Left lung (tissue), 1 donor: ENCODE measurements around a stretch of chr3.

- PRO-cap, result no peak
These were observed 190.7 kb downstream of the MITF start for GRCh38 chr3:69929873-69930512.

GRCh38 chr3:70956890-70957929 is 626.3 kb downstream of the FOXP1 start:
- PRO-cap, result no peak

GRCh38 chr3:71010499-71011220 is 572.9 kb downstream of the FOXP1 start:
- PRO-cap, result no peak

- PRO-cap, result no peak
These were observed 533.0 kb downstream of the FOXP1 start for GRCh38 chr3:71050385-71051033.

GRCh38 chr3:71066139-71066645 is 517.3 kb downstream of the FOXP1 start:
- PRO-cap, result bidirectional peak, plus-strand start at chr3:71066524, minus-strand start at chr3:71066375

DNA sequence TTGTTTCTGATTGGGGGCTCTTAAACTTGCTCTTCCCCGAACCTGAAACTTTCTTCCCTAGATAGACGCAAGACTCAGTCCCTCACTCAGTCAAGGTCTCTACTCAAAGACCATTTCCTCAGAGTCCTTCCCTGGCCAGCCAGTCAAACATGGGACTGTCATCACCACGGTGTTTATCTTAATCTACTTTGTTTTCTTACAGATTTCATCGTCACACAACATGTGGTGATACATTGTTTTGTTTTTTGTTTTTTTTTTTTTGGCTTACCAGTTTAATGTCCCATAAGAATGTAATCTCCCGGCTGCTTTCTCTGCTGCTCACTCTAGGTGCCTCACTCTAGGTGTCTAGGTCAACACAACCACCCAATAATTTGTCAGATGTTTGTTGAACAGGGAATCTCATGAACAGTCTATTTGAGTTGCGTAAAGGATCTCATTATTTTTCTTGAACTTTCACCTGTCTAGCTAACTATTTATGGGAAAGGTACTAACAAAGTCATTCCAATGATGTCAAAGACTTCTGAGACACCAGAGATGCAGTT is 495.3 kb downstream of the FOXP1 start:
- PRO-cap, result no peak

DNA sequence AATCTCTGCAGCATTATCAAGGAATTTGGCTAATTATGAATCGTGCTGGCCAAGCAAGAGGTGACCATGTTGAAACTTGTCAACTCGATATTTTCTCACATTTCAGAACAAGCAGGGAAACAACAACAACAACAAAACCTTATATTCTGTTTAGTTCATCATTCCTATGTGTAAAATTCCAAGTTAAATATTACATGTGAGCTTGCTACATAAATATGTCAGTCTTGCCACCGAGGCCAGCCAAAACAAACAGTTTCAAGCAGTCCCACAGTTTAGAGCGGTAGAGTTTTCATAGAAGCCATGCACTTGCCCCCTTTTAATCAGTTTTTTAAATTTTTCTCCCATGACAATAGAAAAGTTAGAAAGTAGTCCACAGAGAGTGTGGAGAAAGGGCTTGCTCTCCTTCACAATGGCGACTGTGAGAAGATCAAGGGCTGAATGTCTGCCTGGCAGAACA is 420.0 kb downstream of the FOXP1 start:
- PRO-cap, result no peak

DNA sequence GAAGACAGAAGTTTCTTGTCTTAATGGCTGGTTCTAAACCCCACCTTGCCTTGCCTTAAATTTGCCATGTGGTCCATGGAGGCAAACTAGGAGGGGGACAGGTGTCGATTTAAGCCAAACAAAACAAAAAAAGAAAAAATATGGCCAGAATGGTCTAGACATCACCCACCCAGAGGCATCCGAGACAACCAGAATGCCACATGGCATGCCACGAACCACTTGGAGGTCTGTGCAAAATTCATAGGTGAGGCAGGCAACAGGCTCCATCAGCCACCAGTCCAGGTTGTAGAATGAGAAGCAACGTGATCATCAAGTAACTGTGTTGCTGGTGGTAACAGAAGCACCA is 418.0 kb downstream of the FOXP1 start:
- PRO-cap, result no peak

DNA sequence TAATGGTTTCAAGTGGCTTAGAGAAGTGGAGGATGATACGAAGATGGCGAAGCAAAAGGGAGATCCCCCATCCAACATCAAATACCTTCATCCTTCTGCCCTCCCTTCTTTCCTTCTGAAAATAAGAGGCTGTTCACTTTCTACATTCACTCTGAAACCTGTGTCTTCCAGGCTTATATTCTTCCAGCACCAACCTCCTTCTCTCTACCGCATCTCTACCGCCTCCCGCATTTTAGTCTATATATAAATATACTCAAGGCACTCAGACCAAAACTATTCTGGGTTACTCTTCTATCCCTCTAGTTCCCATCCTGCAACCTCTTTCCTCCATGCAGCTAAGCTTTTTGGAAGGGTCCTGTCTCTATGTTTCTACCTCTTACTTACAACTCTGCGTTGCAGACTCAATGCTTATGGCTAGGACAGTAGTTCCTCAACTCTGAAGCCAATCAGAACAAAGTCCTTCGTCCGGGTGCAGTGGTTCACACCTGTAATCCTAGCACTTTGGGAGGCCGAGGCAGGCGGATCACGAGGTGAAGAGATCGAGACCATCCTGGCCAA is 362.0 kb downstream of the FOXP1 start:
- PRO-cap, result no peak

DNA sequence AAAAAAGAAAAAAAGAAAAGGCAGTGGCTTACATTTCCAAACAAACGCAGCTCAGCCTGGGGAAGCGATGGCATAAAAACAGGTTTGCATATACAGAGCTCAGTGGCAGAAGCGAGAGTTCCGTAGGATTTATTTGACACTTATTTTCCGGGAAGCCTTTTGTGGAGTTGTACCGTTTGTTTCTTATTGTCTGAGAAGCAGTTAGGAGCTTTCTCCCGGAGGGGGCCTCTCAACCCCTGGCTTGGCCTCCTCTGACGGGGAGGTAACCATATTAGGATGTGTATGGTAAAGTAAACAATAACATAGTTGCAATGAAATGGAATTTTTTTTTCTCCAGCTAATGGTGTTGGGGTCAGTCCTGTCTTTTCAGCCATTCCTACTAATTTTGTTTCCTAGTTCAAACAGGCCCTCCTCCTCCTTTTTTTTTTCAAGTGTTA is 338.5 kb downstream of the FOXP1 start:
- PRO-cap, result no peak

DNA sequence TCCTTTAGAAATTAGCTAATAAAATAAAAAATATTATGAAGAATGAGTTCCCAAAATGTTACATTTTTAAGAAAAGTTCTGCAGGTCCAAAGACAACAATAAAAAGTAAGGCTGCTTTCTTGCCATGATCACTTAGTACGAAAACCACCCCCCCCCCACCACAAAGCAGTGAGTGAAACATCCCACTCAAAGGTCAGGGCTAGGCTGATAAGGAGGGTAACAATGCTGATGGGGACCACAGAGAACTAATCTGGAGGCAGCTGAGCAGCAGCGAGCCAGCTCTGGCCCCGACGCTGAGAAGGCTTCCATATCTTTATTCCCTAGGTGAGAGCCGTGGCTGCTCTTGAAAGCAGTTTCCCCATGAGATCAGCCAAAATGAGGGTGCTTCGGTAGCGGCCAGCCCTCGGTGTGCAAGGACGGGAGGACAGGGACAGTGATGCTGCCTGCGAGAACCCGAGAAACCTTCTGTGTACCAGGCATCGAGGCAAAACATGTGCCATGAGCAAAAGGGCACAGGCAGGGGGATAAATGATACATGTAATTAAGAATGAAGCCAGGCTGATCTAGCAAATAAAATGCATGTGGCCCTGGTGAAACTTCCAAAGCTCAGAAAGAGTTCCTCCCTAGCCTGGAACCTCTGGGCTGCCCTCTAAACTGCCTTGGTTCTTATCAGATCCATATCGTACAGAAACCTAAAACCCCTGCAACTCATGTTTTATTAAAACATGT is 337.5 kb downstream of the FOXP1 start:
- PRO-cap, result no peak

DNA sequence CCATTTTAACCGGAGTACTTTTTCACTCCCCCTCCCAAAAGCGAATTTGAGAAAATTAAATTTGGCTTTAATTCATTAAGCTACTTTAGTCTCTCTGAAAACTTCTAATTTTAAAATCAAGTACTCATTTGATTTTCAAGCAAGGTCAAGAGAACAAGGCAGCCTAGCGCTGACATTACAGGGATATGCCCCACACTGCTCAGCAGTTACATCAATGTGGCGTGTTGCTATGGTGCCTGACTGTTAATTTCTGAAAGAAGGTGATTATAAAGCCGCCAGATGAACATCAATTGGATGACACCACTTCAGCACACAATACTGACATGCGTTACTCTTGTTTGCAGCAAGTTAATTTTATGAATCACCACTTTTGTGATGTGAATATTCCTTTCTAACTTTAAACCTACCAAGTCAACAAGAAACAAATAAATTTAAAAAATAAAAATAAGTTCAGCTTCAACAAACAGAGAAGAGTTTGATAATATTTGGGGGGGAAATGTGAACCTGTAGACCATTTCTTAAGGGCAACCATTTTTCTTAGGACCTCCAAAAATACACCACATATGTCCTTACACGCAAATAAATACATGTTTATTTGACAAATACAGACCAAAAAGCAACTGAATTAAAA is 284.3 kb downstream of the FOXP1 start:
- PRO-cap, result no peak

GRCh38 chr3:71421930-71422479 is 161.5 kb downstream of the FOXP1 start:
- PRO-cap, result no peak

DNA sequence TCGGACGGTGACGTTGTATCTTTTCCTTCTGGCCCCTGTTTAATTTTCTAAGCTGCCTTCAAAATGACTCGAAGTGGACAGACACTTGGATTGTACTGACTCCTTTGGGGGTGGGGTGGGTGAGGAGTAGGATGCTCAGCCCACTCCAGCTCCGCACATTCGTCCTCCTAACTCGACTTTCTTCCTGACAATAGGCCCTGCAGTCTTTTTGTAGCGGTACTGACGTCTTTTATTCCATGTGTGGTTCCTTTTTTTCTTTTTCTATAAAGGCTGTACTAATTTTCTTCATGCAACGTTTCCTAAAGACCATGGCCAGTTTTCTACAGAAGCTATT is 1.5 kb downstream of the GPR27 start:
- PRO-cap, result unidirectional peak, minus-strand start at position 183 of the sequence

DNA sequence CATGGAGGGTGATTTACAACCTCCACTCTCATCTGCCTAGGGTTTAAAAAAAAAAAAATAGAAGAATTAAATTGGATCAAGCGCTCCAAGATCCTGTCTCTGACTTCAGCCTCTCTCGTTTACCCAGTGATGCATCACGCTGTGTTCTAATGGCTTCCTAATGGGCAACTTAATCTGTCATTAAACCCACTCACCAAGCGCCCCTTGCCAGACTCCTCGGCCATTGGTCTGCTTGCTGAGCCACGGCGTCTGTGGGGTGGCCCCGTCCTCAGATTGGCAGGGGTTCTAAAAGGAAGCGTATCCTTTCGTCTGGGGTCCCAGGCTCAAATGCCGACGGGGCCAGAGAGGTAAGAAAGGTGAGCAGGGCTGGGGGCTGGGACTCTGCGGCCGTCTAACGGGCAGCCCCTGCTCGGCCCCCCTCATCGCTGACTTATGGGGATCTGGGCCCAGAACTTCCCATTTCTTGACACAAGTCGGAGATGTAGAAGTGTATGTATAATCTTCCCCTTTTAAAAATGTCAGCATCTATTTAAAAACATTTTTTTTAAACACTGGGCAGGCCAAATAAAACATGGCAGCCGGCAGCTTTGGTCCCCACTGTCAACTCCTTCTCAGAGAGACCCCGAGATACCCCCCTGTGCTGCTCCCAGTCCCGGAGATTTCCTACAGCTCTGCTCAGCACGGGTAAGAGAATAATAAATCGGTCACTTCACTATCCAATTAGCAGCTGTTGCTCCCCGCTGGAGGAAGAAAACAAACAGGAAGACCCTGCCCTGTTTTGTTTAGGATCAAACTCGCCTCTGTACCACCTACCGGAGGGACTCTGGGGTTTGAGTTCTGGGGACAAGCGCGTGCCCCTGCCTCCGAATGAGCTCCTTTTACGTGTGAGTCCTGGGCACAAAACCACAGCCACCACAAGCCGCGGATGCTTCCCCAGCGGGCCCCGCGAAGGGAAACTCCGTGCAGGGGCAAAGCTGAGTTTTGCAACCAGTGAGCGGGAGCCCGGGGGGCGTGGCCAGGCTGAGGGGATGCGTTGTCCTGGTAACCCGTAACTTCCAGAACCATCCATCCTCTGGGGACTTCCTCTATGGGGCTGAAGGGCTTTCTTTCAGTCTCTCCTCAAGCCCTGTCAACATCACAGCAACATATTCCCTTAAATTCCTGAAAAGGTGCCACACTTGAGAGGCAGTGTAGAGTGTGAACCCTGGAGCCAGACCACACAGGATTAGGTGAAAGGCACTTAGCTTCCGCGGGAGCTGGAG is 315.5 kb upstream of the PROK2 start:
- PRO-cap, result bidirectional peak, plus-strand start at position 1,111 of the sequence, minus-strand start at position 886 of the sequence

DNA sequence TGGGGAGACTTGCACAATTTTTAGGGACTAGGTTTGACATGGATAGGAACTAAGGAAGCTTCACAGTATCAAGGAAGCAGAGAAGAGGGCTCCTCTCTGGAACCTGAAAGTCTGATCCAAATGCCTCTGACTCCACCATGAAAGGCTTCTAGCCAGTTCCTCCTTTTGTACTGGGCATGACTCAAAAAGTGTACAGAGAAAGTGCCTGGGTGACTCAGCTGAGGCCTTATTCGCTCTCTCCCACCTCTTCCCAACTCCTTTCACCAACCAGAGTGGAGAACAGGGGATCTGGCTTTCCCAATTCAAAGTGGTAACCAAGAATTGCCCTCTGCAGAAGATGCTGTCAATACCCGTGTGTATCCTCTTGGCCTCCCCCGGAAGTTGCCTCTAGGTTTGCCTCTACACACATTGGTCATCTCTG is 342.9 kb upstream of the PROK2 start:
- PRO-cap, result no peak

DNA sequence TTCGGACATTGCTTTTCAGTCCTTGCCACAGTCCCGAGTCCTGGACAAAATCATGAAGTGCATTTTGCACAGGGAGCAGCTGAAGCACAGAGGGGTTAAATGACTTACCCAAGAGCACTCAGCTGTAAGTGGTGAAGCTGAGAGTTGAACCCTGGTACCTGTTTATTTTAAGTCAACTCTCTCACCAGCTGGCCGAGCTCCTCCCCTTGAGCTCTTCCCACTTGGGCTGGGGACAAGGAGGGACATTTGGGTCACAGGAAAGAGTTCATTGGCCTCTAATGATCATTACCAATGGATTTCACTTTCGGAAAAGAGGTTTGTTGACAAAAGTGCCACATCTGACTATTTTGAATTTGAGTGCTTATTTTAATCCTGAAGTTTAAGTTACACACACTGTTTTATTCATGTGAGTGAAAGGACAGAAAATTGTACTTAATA is 368.7 kb upstream of the PROK2 start:
- PRO-cap, result no peak

DNA sequence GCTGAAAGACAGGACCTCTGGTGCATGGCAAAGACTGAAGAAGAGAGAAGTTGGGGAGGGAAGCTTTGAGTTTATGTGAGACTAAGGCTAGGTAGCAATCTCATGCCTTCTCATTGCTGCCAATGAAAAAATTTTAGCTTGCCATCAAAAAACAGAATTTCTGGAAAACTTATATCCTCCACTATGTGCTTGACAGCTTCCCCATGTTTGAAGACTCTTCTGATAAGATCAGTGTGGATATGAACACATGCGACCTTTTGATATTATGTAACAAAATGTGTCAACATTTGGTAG is 380.8 kb upstream of the PROK2 start:
- PRO-cap, result no peak

GRCh38 chr3:72740060-72741013 is 107.9 kb downstream of the SHQ1 start:
- PRO-cap, result no peak

- PRO-cap, result no peak
These were observed 102.0 kb downstream of the SHQ1 start for GRCh38 chr3:72746279-72746705.